ENCODE measurements around a stretch of chr1.

GRCh38 chr1:172180949-172181179, 239.6 kb upstream of the C1orf105 start:
- PRO-cap, 5 experiments = no peak in any of the 5 experiments
- RAMPAGE, long total RNA, 2 experiments = no peak in any of the 2 experiments
- RRBS = no CpG with 5 or more reads among the region's 3 CpGs

- PRO-cap, 5 experiments = peak in 3 of 5 experiments; most common plus-strand start chr1:172450765 (in 1); most common minus-strand start chr1:172450665 (in 2)
- RAMPAGE, long total RNA, 2 experiments = no peak in any of the 2 experiments
- RRBS = 26% methylated on average over 2 of the region's 11 CpGs
These were observed 6.9 kb upstream of the PIGC start for GRCh38 chr1:172450463-172451460.

DNA sequence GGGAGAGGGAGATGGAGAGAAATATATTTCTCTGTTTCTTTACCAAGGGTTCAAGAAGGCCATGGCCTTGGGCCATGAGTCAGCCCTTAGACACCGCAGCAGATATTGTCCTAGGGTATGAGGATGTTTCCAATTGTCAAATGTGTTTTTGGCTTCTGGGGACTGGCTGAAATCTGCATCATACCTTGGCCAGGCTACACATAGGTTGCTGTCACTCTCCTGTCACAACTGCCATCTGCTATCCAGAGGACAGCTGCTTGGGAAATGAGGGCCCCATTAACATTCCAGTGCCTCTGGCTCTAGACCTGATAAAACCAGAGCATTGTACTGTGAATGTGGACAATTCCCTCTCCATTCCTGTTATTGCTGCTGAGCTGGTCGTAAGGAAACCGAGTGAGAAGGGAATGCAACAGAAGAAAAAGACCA, 8.7 kb upstream of the PIGC start:
- PRO-cap, 5 experiments = no peak in any of the 5 experiments
- RAMPAGE, long total RNA, 2 experiments = no peak in any of the 2 experiments
- RRBS = no CpG with 5 or more reads among the region's 3 CpGs

DNA sequence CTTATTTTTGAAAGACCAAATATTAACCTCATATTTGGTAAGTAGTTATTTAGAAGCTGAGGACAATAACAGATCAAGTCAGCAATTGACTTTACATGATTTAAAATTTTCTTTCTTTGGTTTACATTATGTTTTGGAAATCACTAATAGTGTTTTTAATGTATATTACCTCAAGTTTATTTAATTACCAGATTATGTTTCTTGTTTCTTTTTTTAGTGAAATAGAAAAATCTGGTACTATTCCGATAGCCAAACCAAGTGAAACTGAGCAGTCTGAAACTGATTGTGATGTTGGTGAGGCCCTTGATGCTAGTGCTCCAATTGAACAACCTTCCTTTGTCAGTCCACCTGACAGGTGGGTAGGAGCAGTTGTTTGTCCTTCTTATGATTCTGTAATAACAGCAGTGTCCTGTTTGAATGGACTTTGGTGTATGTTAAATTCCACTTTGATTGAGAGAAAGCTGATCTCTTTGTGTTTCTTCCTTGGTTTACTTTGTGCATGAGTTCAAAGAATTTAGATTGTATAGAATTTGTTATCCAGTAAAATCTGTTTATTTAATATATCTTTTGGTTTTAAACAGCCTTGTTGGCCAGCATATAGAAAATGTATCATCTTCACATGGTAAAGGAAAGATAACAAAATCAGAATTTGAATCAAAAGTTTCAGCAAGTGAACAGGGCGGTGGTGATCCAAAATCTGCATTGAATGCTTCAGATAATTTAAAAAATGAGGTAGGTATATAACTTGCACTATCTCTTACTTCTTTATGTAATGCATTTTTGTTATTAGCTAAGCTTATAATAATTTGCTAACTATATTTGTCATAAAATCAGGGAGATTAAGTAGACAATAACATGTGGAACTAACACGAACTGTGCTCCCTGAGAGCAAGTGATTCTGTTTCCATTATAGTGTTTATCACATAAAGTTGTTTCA, 24.4 kb downstream of the SUCO start:
- PRO-cap, 5 experiments = no peak in any of the 5 experiments
- RAMPAGE, long total RNA, 2 experiments = no peak in any of the 2 experiments
- RRBS = no CpG with 5 or more reads among the region's 3 CpGs

- PRO-cap, 5 experiments = peak in 2 of 5 experiments; most common plus-strand start chr1:173190797 (in 1); most common minus-strand start chr1:173190607 (in 2)
- RAMPAGE, long total RNA, 2 experiments = no peak in any of the 2 experiments
- RRBS = no CpG with 5 or more reads among the region's 4 CpGs
These were observed 16.6 kb downstream of the TNFSF4 start for GRCh38 chr1:173190440-173191003.

GRCh38 chr1:173413135-173414151, 63.7 kb upstream of the PRDX6 start:
- PRO-cap, 5 experiments = no peak in any of the 5 experiments
- RAMPAGE, long total RNA, 2 experiments = no peak in any of the 2 experiments
- RRBS = no CpG with 5 or more reads among the region's 11 CpGs

GRCh38 chr1:173418321-173418709, 58.8 kb upstream of the PRDX6 start:
- PRO-cap, 5 experiments = no peak in any of the 5 experiments
- RAMPAGE, long total RNA, 2 experiments = no peak in any of the 2 experiments
- RRBS = no CpG with 5 or more reads among the region's 5 CpGs

GRCh38 chr1:173451806-173452729, 25.1 kb upstream of the PRDX6 start:
- PRO-cap, 5 experiments = peak in 4 of 5 experiments; most common plus-strand start chr1:173452243 (in 1); most common minus-strand start chr1:173452094 (in 4)
- RAMPAGE, long total RNA, 2 experiments = no peak in any of the 2 experiments
- RRBS = no CpG with 5 or more reads among the region's 7 CpGs

- PRO-cap, 5 experiments = no peak in any of the 5 experiments
- RAMPAGE, long total RNA, 2 experiments = no peak in any of the 2 experiments
- RRBS = no CpG with 5 or more reads among the region's 4 CpGs
These were observed 7.6 kb downstream of the TEX50 start for GRCh38 chr1:173642773-173643140.

- PRO-cap, 5 experiments = peak in 5 of 5 experiments; most common minus-strand start chr1:173998850 (in 5)
- RAMPAGE, long total RNA, 2 experiments = no peak in any of the 2 experiments
- RRBS = no CpG with 5 or more reads among the region's 2 CpGs
These were observed 23.5 kb downstream of the RC3H1 start for GRCh38 chr1:173998662-173999066.

GRCh38 chr1:174131327-174131632, 28.0 kb upstream of the RABGAP1L start:
- PRO-cap, 5 experiments = no peak in any of the 5 experiments
- RAMPAGE, long total RNA, 2 experiments = no peak in any of the 2 experiments
- RRBS = no CpG with 5 or more reads among the region's 4 CpGs

GRCh38 chr1:174166775-174167346, 7.5 kb downstream of the RABGAP1L start:
- PRO-cap, 5 experiments = no peak in any of the 5 experiments
- RAMPAGE, long total RNA, 2 experiments = no peak in any of the 2 experiments
- RRBS = no CpG with 5 or more reads among the region's 4 CpGs

GRCh38 chr1:174413625-174414059, 34.1 kb upstream of the GPR52 start:
- PRO-cap, 5 experiments = peak in 4 of 5 experiments; most common plus-strand start chr1:174413877 (in 4)
- RAMPAGE, long total RNA, 2 experiments = no peak in any of the 2 experiments
- RRBS = no CpG with 5 or more reads among the region's 4 CpGs

GRCh38 chr1:174800157-174800576, 199.6 kb upstream of the CACYBP start:
- PRO-cap, 5 experiments = no peak in any of the 5 experiments
- RAMPAGE, long total RNA, 2 experiments = no peak in any of the 2 experiments
- RRBS = no CpG with 5 or more reads among the region's 9 CpGs

- PRO-cap, 5 experiments = no peak in any of the 5 experiments
- RAMPAGE, long total RNA, 2 experiments = no peak in any of the 2 experiments
These were observed 186.9 kb upstream of the CACYBP start for GRCh38 chr1:174812688-174813347.

DNA sequence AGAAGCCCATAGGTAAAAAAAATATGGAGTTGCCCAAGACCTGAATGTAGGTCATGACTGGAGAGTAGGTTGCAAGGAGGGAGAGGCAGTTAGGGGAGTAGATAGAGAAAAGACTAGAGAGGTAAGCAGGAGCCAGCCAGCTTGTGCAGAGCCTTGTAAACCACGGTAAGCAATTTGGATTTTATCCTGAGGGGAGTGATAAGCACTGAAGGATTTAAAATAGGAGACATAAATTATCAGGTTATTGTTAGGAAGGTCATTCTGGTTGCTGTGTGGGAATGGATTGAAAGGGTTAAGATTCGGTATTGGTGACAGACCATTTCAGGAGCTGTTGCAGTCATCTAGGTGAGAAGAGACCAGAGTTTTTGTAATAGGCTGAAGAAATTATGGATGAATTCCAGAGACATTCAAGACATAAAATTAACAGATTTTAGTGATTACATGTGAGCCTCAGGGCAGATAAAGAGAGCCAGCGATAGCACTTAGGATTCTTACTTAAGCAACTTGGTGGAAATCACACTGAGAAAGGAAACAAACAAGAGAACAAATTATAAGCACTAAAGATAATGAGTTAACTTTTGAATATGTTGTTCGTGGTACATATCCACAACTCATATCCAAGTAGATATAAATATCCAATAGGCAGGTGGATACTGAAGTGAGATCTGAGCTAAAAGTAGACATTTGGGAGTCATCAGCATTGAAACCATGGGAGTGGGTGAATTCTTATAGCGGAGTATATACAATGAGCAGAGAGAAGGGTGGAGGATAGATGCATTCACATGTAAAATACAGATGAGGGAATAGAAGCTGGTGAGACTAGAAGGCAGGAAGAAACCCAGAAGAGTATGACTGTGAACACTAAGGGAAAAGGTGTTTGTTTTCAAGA, 182.1 kb upstream of the CACYBP start:
- PRO-cap, 5 experiments = no peak in any of the 5 experiments
- RAMPAGE, long total RNA, 2 experiments = no peak in any of the 2 experiments
- RRBS = no CpG with 5 or more reads among the region's 5 CpGs

GRCh38 chr1:174839513-174840119, 160.1 kb upstream of the CACYBP start:
- PRO-cap, 5 experiments = no peak in any of the 5 experiments
- RAMPAGE, long total RNA, 2 experiments = no peak in any of the 2 experiments
- RRBS = no CpG with 5 or more reads among the region's 3 CpGs

DNA sequence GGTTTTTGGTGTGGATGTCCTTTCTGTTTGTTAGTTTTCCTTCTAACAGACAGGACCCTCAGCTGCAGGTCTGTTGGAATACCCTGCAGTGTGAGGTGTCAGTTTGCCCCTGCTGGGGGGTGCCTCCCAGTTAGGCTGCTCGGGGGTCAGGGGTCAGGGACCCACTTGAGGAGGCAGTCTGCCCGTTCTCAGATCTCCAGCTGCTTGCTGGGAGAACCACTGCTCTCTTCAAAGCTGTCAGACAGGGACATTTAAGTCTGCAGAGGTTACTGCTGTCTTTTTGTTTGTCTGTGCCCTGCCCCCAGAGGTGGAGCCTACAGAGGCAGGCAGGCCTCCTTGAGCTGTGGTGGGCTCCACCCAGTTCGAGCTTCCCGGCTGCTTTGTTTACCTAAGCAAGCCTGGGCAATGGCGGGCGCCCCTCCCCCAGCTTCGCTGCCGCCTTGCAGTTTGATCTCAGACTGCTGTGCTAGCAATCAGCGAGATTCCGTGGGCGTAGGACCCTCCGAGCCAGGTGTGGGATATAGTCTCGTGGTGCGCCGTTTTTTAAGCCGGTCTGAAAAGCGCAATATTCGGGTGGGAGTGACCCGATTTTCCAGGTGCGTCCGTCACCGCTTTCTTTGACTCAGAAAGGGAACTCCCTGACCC, 151.2 kb upstream of the CACYBP start:
- PRO-cap, 5 experiments = no peak in any of the 5 experiments
- RAMPAGE, long total RNA, 2 experiments = no peak in any of the 2 experiments
- RRBS = no CpG with 5 or more reads among the region's 22 CpGs

DNA sequence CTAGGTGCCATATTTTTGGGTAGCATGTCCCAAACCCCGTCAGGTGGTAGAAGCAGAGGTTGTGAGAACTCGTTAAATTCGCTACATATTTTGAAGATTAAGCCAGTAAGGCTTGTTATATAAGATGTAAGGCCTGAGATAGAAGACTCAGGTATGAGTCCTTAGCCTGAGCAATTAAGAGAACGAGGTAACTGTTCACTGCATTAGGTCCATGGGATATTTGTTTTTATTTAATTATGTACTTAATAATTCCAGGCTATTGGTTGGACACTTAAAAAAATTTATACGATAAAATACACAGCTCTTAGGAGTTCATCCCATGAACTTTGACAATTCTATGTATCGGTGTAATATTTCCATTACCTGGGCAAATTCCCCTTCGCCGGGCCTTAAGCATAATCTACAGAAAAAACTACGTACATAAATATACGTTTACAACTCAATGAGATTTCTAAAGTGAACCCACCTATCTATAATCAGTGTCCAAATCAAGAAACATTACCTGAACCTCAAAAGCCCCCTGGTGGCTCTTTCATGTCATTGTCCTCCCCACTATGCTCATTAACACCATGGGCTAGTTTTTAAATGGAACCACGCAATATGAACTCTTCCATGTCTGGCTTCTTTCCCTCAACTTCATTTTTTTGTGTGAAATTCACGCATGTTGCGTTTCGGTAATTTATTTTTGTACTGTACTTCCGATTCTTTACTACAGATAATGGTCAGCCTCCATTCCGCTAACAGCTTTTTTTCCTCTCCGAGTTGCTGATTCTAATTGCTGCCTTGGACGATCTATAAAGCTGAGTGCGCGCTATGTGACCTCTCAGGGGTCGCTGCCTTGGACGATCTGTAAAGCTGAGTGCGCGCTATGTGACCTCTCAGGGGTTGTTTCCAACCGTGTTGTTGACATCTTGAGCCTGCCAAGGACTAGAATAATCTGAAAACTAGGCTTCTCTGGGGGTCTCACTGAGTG, 1.3 kb upstream of the CACYBP start:
- PRO-cap, 5 experiments = peak in 1 of 5 experiments; most common plus-strand start position 584 of the sequence (in 1)
- RAMPAGE, long total RNA, 2 experiments = no peak in any of the 2 experiments
- RRBS = no CpG with 5 or more reads among the region's 25 CpGs

GRCh38 chr1:175419014-175419438, 226.4 kb upstream of the KIAA0040 start:
- PRO-cap, 5 experiments = no peak in any of the 5 experiments
- RAMPAGE, long total RNA, 2 experiments = no peak in any of the 2 experiments
- RRBS = no CpG with 5 or more reads among the region's 4 CpGs

Measured in liver (tissue), 9 donors.